ENCODE measurements around a stretch of chr5.

DNA sequence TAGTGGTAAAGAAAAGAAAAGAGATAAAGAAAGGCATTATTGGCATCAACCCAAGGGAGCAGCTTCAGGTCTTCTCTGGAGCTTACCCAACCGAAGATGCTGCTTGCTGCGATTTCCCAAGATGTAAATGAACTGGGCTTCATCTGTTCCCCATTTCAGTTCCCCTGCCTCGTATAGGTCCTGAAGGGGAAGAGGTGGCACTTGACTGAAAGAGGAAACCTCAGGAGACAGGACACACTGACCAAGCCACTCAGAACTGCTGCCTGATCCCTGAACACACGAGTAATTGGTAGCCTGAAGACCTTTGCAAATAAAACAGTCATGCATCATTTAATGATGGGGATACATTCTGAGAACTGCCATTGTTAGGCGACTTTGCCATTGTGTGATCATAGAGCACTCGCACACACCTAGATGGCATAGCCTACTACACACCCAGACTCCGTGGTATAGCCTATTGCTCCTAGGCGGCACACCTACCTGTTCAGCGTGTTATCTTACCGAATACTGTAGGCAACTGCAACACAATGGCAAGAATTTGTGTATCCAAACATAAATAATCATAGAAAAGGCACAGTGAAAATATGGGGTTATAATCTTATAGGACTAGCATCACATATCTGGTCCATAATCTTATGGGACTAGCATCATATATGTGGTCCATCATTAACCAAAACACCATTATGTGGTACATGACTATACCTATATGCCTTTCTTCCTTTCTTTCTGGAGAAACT is 24.4 kb downstream of the ANXA6 start:
- PRO-cap, 7 experiments = no peak in any of the 7 experiments
- RAMPAGE, long total RNA, 2 experiments = no peak in any of the 2 experiments

- PRO-cap, 7 experiments = peak in 4 of 7 experiments; most common plus-strand start chr5:151156242 (in 2)
- RAMPAGE, long total RNA, 2 experiments = no peak in any of the 2 experiments
These were observed 1.3 kb downstream of the ANXA6 start for GRCh38 chr5:151156034-151156893.

GRCh38 chr5:151156894-151157408 is 628 bp downstream of the ANXA6 start:
- PRO-cap, 7 experiments = peak in 3 of 7 experiments; most common plus-strand start chr5:151157226 (in 2); most common minus-strand start chr5:151157131 (in 2)
- RAMPAGE, long total RNA, 2 experiments = no peak in any of the 2 experiments

- PRO-cap, 7 experiments = no peak in any of the 7 experiments
- RAMPAGE, long total RNA, 2 experiments = no peak in any of the 2 experiments
These were observed 1.9 kb upstream of the GM2A start for GRCh38 chr5:151250926-151251697.

DNA sequence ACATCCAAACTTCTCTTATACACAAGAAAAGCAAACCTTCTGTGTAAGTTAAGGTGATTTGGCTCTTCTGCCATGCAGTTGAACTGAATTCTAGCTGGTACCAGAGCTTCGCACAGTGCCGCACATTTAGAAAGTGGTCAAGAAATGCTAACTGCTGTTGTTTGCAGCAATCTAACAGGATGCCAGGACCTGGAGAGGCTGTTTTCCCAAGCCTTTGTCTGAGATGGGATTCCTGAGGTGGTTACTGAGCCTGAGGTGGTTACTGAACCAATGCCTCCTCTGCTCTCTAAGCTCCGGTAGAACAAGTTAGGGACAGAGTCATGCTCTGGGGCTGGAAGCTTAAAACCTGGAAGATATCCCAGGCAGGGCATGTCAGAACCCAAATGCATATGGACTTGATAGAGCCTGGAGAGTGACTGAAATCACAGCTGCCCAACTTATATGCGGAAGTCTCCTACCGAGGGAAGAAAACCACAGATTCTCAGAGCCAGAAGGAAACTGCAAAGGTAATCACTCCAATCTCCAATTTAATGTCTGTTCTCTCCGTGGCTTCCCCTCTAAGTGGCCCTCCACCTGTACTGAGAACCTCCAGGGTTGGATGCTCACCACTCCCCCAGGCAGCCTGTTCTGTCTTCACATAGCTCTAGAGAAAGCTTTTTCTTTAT is 46.6 kb upstream of the FAT2 start:
- PRO-cap, 7 experiments = no peak in any of the 7 experiments
- RAMPAGE, long total RNA, 2 experiments = no peak in any of the 2 experiments

DNA sequence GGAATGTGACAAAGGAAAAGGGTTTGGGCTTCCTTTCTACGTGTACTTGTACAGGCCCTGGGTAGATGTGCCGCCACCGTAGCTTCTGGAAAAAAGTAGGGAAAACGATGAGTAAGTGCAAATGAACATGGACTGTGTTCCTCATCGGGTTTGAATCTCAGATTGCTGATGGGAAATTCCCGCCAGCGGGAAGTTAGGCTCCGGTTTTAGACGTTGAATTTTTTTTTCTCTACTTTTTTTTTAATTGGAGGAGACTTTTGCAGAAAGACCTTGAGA is 1.1 kb downstream of the G3BP1 start:
- PRO-cap, 7 experiments = peak in 2 of 7 experiments; most common minus-strand start position 97 of the sequence (in 2)
- RAMPAGE, long total RNA, 2 experiments = no peak in any of the 2 experiments

DNA sequence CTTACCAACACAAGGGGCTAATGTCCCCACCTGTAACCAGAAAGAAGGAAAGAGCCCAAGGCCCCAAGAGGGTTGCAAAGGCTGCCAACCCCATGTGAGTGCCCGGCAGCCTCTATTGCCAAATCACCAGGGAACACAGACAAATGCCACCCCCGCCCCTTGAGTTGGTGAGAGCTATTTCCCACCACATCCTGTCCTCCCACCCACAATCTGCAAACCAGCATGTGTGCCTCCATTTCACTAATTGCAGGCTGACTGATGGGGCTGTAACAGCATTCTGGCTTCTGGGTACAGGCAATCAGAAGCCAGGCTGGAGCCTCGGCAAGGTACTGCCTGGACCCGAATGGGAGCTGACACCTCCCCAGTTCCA is 78.2 kb downstream of the FAM114A2 start:
- PRO-cap, 7 experiments = no peak in any of the 7 experiments
- RAMPAGE, long total RNA, 2 experiments = no peak in any of the 2 experiments

DNA sequence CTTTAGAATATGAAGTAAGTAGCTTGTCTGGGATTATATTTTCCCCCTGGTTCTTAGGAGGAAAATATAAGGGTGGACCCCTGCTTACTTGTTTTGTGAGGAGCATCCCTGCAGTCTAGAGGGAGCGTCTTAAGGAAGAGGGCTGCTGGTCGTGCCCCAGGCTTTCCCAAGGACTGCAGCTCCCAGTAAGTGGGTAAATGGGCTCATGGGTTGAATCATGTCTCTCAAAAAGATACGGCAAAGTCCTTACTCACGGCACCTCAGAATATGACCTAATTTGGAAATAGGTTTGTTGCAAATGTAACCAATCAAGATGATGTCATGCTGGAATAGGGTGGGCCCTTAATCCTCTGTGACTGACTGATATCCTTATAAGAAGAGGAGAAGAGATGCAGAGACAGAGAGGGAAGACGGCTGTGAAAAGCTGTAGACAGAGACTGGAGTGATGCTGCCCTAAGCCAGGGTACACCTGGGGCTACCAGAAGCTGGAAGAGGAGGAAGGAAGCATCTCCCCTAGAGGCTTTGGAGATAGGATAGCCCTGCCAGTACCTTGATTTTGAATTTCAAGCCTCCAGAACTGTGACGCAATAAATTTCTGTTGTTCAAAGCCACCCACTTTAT is 14.9 kb downstream of the GALNT10 start:
- PRO-cap, 7 experiments = no peak in any of the 7 experiments
- RAMPAGE, long total RNA, 2 experiments = no peak in any of the 2 experiments

- PRO-cap, 7 experiments = no peak in any of the 7 experiments
- RAMPAGE, long total RNA, 2 experiments = no peak in any of the 2 experiments
These were observed 31.1 kb downstream of the GALNT10 start for GRCh38 chr5:154221663-154222018.

- PRO-cap, 7 experiments = no peak in any of the 7 experiments
- RAMPAGE, long total RNA, 2 experiments = no peak in any of the 2 experiments
These were observed 65.6 kb upstream of the SAP30L start for GRCh38 chr5:154380078-154380757.

- PRO-cap, 7 experiments = no peak in any of the 7 experiments
- RAMPAGE, long total RNA, 2 experiments = no peak in any of the 2 experiments
These were observed 10.7 kb downstream of the SAP30L start for GRCh38 chr5:154456323-154457000.

DNA sequence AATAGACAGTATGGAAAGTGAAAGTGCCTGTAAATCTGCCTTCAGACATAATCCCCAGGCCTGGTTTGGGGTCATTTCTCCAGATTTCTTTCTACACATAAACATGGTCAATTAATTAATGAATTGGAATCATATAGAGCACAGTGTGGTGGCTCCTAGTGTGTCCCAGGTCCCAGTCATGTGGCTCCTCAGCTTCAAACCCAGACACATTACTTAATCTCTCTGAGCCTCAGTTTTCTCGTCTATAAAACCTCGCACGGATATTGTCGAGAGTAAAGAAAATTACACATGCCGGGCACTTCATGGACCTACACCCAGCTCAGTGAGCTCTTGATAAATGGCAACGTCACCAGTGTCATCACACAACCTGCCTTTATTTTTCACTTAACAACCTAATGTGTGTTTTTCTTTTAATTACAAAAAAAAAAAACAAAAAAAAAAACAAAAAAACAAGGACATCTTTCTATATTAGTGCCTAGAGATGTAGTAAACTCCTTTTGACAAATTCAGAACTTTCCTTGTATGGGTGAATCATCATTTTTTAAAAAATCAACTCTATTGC is 100.7 kb upstream of the LARP1 start:
- PRO-cap, 7 experiments = no peak in any of the 7 experiments
- RAMPAGE, long total RNA, 2 experiments = no peak in any of the 2 experiments

DNA sequence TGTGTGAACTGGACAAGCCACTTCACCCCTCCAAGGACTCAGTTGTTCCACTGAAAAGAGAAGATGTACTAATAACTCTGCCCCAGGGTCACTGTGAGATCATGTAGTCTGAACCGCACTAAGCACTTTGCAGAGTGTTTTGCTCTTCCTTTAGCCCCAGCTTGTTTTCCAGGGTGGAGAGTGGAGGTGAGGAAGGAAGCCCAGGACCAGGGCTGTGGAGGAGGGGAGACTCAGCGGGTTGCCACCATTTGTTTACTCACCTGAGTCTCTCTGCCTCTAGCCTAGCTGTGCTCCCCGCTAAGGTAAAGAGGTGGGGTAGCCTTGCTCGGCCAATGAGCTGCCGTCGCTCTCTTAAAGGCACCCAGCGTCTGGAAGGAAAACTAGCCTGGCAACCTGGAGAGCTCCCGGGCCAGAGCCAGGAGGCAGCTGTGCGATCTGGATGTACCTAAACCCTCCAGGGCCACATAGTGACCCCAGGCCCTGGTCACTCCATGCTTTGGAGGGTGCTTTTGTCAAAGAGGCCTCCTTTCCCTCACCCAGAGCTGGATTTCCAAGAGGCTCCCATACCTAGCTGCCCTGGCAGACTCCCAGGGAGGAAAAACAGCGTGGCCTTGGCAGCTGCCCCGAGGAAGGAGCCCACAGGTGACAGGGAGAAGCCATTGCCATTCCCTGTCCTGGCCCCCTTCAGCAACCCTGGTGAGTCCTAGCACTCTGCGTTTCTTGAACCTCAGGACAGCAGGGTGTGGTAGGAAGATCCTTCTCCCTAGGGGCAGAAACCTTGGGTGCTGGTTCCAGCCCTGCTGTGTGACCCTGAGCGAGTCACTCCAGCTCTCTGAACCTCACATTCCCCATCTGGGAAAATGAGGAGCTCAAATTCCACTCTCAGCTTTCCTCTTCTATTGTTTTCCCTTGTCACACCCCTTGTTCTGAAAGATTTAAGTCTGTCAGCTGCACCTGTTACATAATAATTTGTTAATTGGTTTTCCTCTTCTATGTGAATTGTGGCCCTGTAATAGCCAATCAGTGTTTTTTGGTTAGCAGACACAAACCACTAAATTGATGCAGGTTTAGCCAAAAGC is 42.4 kb upstream of the LARP1 start:
- PRO-cap, 7 experiments = no peak in any of the 7 experiments
- RAMPAGE, long total RNA, 2 experiments = start-site peak on the plus strand in 1 of 2 experiments, centred at positions 390 to 565 of the sequence, 6 to 44 reads per replicate

DNA sequence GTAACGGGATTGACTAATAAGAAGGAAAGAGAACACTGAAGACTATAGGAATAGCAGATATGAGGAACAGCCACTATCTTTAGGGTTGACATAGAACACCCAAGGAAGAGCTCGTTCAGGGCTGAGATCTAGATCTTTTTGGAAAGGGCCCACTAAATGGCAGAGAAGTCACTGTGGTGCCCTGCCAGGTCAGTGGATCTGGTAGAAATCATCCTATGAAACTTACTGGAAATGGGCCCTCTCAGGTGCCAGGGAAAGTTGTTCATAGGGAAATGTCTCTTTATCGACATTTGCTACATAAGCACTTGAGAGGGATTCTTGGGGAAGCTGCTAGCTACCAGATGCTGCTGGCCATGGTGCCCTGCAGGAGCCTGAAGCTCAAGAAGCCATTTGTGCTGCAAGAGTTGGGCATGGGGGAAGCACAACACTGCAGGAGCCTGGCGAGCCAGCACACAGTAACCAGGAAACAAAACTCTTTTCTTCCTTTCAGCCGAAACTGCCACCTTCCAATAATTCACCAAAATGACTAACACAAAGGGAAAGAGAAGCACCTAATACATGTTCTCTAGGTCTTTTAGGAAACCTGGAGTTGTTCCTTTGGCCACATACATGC is 26.4 kb upstream of the LARP1 start:
- PRO-cap, 7 experiments = no peak in any of the 7 experiments
- RAMPAGE, long total RNA, 2 experiments = no peak in any of the 2 experiments

GRCh38 chr5:154754275-154755272 is 603 bp upstream of the LARP1 start:
- PRO-cap, 7 experiments = peak in 7 of 7 experiments; most common plus-strand start chr5:154754465 (in 1); most common minus-strand start chr5:154755020 (in 7)
- RAMPAGE, long total RNA, 2 experiments = start-site peak on the minus strand in 1 of 2 experiments, at chr5:154754992-154755005 at its widest, 7 reads per replicate

- PRO-cap, 7 experiments = no peak in any of the 7 experiments
- RAMPAGE, long total RNA, 2 experiments = no peak in any of the 2 experiments
These were observed 38.2 kb downstream of the LARP1 start for GRCh38 chr5:154793366-154793813.

GRCh38 chr5:154799868-154800116 is 44.6 kb downstream of the LARP1 start:
- PRO-cap, 7 experiments = no peak in any of the 7 experiments
- RAMPAGE, long total RNA, 2 experiments = no peak in any of the 2 experiments

GRCh38 chr5:154801840-154802941 is 47.0 kb downstream of the LARP1 start:
- PRO-cap, 7 experiments = no peak in any of the 7 experiments
- RAMPAGE, long total RNA, 2 experiments = no peak in any of the 2 experiments

GRCh38 chr5:154830369-154830808 is 20.0 kb downstream of the FAXDC2 start:
- PRO-cap, 7 experiments = no peak in any of the 7 experiments
- RAMPAGE, long total RNA, 2 experiments = no peak in any of the 2 experiments

GRCh38 chr5:154834003-154834360 is 16.4 kb downstream of the FAXDC2 start:
- PRO-cap, 7 experiments = no peak in any of the 7 experiments
- RAMPAGE, long total RNA, 2 experiments = no peak in any of the 2 experiments

All from ovary (tissue), 7 donors.